Tibial nerve (tissue), 3 donors: ENCODE data around the gene TMEM59L.

GRCh38 chr19:18443795-18445056, 6.3 kb upstream of the ISYNA1 start:
- PRO-cap, result no peak
- RAMPAGE, long total RNA, 3 experiments, result no peak in any of the 3 experiments

DNA sequence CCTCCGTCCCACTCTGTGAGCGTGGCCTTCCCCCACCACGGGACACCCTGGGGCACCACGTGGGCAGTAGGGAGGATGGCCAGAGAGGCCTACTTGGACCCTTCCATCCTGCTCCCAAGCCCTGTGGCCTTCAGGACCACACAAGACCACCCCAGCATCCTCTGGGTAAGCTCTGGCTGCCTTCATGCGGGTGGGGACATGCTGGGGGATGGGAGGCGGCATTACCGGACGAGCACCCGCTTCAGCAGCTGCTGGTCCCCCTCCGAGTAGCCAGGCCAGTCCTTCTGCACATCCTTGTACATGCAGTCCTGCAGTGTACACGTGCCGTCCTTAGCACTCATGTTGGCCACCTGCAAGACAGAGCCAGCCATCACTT, 20.0 kb upstream of the ISYNA1 start:
- PRO-cap, result no peak
- RAMPAGE, long total RNA, 3 experiments, result no peak in any of the 3 experiments

DNA sequence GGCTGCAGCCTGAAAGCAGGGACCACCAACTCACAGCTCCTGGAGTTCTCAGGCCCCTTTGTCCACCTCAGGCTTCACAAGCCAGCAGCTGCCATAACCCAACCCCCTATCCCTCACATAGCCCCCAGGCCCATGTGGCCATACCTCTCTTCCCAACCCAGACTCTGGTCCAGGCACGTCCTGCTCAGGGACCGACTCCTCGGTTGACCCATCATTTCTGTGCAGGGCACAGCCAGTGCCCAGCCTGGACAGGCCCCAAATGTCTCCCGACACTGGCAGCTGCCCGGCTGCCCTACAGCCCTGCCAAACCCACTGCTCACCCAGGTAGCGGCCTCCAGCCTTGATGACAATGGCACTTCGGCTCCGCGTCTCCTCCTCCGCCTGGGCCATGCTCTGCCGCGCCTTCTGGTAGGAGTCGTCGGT, 27.2 kb upstream of the ISYNA1 start:
- PRO-cap, result no peak
- RAMPAGE, long total RNA, 3 experiments, result no peak in any of the 3 experiments

- PRO-cap, result no peak
- RAMPAGE, long total RNA, 3 experiments, result no peak in any of the 3 experiments
These were observed 38.8 kb upstream of the ISYNA1 start for GRCh38 chr19:18476580-18477253.

- PRO-cap, result bidirectional peak, plus-strand start at chr19:18480163, minus-strand start at chr19:18479953
- RAMPAGE, long total RNA, 3 experiments, result no peak in any of the 3 experiments
These were observed 41.8 kb downstream of the ELL start for GRCh38 chr19:18479784-18480733.

DNA sequence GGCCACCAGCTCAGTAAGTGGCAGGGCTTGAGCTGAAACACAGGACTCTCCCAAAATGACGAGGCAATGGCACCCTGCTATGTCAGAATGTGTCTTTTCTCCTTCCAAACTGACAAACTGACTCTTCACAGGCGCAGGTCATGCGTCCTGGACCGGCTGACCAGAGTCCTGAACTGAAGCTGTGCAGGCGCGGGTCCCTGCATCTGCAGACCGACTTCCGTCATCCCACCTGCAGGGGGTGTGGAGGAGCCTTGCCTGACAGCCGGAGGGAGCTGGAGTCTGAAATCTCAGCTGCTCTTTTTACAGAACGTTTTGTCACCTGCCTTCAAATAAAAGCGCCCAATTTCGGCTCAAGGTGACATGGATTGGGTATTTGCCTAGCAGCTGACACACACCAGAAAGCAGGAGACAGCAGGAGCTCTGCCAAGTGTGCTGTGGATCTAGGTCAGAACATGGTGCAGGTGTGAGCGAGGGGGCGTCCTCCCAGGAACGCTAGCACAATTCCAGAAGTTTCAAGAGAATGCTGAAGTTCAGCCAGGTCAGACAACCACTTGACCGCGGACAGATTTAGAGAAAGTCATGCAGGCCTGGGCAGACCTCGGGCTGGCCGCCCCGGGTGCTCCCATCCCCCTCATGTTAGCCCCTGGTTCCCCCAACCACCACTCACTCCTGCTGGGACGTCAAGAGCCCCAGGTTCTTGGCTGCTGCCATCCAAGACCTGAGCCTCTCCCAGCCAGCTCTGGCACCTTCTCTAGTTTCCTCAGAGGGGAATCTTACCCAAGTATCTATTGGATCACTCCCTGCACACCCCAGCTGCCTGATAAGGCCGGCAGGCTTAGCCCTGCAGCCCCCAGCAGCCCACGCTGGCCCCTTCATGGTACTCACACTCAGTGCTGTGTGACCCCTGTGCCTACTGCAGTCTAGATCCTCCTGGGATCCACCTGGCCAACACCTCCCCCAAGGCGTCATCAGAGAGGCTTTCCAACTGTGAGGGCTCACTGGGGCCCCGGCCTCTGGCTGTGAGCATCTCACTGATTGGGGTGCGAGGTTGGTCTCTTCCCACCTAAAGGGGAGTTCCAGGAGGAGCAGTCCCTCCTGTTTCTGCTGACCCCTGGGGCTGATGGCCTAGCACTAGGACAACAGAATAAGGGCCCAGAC, 32.7 kb downstream of the ELL start:
- PRO-cap, result no peak
- RAMPAGE, long total RNA, 3 experiments, result no peak in any of the 3 experiments

DNA sequence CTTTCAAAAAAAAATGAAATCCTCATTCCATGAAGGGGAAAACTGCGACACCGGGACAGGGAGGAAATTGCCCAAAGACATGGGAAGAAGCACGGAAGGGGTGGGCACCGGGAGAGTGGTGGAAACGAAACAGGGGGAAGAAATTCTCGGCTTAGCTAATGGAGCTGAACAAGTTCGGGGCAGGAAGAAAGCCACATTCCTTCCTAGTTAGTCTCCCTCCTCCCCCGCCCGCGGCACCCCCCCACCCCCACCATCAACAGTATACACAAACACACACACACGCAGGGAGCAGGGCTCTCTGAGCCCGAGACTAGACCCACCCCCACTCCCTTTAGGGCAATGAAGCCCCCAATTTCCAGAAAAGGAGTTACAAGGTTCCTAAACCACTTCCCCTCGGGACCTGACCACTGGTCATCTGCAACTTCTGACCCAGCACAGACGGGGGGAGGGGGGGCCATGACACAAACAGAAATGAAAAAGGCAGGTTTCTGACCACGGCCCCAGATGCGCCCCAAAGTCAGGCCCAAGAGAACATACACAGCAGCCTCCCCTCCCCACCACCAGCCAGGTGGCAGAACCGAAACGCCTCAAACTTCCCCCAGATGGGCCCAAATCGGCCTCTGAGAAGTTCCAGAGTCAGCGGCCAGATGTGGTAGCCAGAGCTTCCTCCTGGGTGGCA, 1.3 kb downstream of the ELL start:
- PRO-cap, result bidirectional peak, plus-strand start at position 291 of the sequence, minus-strand start at position 160 of the sequence
- RAMPAGE, long total RNA, 3 experiments, result no peak in any of the 3 experiments

GRCh38 chr19:18572394-18572625, 653 bp downstream of the UBA52 start:
- PRO-cap, result no peak
- RAMPAGE, long total RNA, 3 experiments, result no peak in any of the 3 experiments

- PRO-cap, result no peak
- RAMPAGE, long total RNA, 3 experiments, result start-site peak on the plus strand in 1 of 3 experiments, at chr19:18573301-18573392 at its widest, 73 reads per replicate
These were observed 1.7 kb downstream of the UBA52 start for GRCh38 chr19:18573183-18573985.

DNA sequence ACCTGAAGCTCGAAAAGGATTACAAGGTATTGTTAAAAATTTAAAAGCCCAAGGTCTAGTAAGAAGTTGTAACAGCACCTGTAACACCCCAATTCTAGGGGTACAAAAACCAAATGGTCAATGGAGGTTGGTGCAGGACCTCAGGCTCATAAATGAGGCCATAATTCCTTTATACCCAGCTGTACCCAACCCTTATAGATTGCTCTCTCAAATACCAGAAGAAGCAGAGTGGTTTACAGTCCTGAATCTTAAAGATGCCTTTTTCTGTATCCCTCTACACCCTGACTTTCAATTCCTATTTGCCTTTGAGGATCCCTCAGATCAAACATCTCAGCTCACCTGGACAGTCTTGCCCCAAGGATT, 7.5 kb upstream of the REX1BD start:
- PRO-cap, result no peak
- RAMPAGE, long total RNA, 3 experiments, result no peak in any of the 3 experiments

- PRO-cap, result no peak
- RAMPAGE, long total RNA, 3 experiments, result start-site peak on the minus strand in 1 of 3 experiments, at chr19:18593481-18593574 at its widest, 9 reads per replicate
These were observed 4.9 kb downstream of the REX1BD start for GRCh38 chr19:18593170-18594191.

GRCh38 chr19:18612463-18613340, at the start of gene TMEM59L:
TMEM59L (plus strand) TSS chr19:18612870.
- PRO-cap, result no peak
- RAMPAGE, long total RNA, 3 experiments, result no peak in any of the 3 experiments

DNA sequence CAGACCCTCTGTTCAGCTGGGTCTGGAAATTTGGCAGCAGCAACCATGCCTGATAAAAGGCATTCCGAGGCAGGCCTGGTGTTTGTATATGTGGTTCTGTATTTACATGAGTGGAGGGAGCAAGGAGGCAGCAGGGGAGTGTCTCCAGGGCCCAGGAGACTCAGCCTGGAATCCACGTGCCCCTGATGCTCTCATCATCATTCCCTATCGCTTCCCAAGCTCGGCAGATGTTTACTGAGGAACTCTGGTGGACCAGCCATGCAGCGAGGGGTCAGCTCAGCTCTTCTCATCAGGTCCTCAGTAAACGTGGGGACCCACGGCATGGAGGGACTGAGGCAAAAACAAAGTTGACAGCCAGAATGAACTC, 49.9 kb downstream of the CRTC1 start:
- PRO-cap, result no peak
- RAMPAGE, long total RNA, 3 experiments, result no peak in any of the 3 experiments

GRCh38 chr19:18793551-18793961, 2.5 kb upstream of the COMP start:
- PRO-cap, result unidirectional peak, minus-strand start at chr19:18793666
- RAMPAGE, long total RNA, 3 experiments, result no peak in any of the 3 experiments

DNA sequence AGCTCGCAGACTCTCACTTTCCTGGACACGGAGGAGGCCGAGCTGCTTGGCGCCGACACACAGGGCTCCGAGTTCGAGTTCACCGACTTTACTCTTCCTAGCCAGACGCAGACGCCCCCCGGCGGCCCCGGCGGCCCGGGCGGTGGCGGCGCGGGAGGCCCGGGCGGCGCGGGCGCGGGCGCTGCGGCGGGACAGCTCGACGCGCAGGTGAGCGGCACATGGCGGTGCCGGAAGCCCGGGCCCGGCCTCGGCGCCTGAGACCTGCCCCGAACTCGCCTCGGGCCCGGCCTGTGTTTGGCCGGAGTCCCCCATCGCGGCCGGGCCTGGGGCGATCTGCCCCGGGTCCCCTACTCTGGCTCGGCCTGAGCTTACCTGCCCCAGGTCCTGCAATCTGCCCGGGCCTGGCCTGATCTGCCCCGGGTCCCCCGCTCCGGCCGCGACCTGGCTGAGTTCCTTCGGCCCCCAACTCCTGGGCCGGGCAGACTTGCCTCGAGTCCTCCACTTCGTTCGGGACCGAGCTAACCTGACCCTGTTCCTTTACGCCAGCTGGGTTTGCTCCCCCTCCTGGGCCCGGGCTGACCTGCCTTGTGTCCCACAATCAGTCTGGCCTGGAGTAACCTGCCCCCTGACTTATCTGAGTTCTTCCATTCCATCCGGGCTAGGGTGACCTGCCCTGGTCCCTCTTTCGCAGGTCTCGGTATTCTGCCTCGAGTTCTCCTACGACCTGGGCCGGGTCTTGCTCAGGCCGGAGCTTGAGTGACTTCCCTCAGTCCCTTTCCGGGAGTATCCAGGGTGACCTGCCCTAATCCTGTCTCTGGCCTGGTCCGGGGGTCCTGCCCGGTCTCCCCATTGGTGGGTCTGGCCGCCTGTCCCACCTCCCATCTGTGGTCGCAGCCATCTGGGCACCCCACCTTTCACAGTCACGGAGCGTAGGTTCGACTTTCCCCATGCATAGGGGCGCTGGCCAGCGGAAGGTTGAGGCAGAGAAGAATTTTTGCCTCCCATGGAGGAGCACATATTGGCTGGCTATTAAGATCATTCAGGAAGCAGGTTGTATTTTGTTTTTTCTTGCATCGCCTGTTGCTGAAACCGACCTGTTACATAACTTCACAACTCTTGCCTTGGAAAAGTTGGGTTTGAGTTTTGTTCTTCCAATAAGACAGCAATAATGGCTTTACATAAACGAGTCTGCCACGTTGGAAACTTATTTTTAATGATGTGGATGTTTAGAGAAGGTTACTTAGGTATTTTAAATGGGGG, 905 bp downstream of the UPF1 start:
- PRO-cap, result no peak
- RAMPAGE, long total RNA, 3 experiments, result no peak in any of the 3 experiments

DNA sequence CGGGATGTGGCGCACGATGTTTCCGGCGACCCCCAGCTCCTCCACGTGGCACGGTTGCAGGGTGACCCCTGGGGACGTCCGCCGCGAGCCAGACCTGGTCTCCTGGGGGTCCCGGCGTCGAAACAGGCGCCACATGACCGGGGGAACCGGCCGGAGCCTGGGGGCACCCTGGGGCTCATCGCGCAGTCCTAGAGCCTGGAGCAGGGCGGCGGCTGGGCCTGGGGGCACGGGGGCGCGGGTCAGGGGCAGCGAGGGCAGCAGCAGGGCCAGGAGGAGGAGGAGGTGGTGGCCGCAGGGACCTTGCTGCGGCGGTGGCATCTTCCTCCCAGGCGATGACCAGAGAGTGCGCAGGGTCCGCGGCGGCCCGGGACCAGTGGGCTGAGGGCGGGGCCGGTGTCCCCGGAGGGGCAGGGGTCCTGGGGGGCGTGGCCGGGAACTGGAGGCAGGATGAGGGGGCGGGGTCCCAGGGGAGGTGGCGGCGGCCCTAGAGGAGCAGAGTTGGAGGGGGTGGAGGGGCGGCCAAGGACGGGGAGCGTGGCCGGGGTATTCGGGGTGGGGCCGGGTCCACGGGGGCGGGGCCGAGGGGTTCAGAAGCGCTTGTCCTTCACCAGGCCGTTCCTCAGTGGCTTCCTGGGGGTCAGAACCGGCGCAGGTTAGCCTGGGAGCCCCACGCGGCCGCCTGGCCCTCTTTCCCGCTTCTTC, 25.8 kb downstream of the CERS1 start:
- PRO-cap, result no peak
- RAMPAGE, long total RNA, 3 experiments, result no peak in any of the 3 experiments

GRCh38 chr19:18939860-18940689, 942 bp downstream of the HOMER3 start:
- PRO-cap, result bidirectional peak, plus-strand start at chr19:18940326, minus-strand start at chr19:18940304
- RAMPAGE, long total RNA, 3 experiments, result no peak in any of the 3 experiments

DNA sequence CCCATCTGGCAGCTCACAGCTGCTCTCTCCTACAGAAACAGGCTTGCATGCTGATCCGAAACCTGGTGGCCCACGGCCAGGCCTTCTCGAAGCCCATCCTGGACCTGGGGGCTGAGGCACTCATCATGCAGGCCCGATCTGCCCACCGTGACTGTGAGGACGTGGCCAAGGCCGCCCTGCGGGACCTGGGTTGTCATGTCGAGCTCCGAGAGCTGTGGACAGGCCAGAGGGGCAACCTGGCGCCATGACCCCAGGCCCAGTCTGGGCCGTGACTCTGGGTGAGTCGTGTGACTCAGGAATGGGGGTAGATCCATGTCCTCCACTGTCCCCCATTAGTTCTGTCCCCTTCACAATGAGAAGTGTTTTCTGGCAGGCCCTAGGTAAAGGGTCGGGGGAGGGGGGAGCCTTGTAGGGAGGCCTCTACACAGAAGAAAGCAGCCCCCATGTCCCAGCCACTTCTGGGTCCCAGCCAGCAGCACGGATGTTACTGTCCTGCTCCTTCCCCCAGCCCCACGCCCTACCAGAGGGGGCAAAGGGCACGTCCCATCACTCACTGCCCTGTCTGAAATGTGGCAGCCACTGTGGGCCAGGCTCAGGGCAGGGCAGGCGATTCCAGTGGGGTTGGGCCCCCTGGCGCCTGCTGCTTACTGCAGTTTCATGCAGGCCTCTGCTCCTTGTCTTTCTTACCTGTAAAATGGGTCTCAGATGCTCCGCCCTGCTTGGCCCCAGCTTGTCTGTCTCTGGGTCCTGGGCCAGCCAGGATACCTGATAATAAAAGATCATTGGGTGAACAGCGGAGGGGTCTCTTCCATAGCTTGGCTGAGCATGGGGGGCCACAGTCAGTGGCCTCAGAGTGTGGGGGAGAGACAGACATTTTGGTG, 6.2 kb upstream of the SLC25A42 start:
- PRO-cap, result no peak
- RAMPAGE, long total RNA, 3 experiments, result no peak in any of the 3 experiments

DNA sequence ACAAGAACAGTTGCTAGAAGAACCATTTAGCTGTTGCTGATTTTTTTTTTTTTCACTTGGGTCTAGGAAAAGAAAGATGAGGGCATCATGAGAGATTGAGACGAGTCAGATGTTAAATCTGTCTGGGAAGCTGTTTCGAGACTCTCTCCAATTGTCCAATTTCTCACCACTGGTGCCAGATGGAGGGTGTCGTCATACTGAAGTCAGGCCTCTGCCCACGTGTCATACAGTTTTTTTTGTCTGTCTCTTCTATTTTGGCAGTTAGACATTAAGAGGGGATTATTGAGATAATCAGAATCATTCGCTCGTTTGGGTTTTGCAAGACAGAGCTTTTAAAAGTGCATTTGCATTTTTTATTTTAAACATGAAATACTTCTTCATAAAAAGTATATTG, 3.9 kb downstream of the SLC25A42 start:
- PRO-cap, result no peak
- RAMPAGE, long total RNA, 3 experiments, result no peak in any of the 3 experiments

DNA sequence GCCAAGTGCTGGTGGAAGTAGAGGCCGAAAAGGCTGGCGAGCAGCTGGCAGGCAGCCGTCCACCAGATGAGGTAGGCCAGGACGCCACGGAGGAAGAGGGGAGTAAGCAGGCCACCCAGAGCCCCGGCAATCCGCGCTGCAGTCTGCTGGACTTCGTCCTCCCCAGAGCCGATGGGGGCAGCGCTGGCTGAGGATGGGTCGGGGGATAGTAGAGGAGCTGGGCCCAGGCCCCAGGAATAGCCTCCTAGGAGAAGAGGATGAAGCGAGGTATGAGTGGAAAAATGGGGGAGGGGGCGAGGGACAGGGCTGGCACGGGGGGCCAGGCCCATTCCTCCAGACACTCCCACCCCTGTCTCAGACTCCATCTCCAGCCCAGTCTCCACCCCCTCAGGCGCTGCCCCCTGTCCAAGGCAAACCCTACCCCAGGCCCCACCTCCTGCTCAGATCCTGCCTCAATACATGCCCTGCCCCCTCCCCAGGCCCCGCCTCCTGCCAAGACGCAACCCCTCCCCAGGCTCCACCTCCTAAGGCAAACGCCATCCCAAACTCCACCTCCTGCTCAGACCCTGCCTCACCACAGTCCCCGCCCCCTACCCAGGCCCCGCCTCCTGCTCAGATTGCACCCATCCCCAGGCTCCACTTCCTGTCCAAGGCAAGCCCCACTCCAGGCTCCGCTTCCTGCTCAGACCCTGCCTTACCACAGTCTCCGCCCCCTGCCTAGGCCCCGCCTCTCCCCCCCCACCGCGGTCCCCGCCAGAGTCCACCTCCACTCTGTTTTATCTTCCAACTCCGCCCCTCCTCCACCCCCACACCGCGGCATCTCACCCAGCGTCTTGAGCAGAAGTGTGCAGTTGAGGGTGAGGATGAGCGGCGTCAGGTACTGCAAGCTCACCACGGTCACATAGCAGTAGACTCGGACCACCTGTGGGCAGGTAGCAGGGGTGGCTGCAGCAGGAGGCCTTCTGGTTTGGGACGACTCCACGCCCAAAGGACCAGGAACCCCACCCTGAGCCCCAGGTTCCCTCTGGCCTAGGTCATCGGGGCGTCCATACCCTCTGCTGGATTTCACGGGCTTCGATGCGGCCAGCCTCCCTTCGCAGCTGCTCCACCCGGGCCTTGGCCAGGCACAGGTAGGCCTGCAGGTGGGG, 18.0 kb downstream of the TMEM161A start:
- PRO-cap, result no peak
- RAMPAGE, long total RNA, 3 experiments, result no peak in any of the 3 experiments